Suprapubic skin (tissue), 4 donors: ENCODE results near the gene CCDC154.

GRCh38 chr16:1098625-1099155 is 2.6 kb upstream of the C1QTNF8 start:
- PRO-cap: no peak
- RAMPAGE, long total RNA, 4 experiments: no peak in any of the 4 experiments

GRCh38 chr16:1212654-1213182 is 12.3 kb downstream of the TPSG1 start:
- PRO-cap: no peak
- RAMPAGE, long total RNA, 4 experiments: no peak in any of the 4 experiments

- PRO-cap: no peak
- RAMPAGE, long total RNA, 4 experiments: no peak in any of the 4 experiments
These were observed 676 bp downstream of the UBE2I start for GRCh38 chr16:1309809-1310814.

DNA sequence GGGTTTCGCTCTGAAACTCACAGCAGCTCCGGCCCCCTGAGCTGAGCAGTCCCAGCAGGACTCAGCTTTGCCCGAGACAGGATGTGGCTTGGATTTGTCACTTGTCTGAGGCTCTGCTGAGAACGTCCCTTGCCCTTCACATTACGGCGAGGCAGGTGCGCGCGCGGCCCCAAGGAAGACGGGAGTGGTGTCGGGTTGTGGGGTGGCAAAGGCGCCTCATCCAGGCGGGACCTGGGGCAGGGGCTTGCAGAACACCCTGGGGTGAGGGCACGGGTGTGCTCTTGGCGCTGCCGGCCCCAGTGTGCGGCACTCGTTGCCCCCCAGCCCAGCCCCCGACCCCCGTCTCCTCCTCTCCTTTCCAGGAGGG is 5.6 kb downstream of the UBE2I start:
- PRO-cap: no peak
- RAMPAGE, long total RNA, 4 experiments: no peak in any of the 4 experiments

DNA sequence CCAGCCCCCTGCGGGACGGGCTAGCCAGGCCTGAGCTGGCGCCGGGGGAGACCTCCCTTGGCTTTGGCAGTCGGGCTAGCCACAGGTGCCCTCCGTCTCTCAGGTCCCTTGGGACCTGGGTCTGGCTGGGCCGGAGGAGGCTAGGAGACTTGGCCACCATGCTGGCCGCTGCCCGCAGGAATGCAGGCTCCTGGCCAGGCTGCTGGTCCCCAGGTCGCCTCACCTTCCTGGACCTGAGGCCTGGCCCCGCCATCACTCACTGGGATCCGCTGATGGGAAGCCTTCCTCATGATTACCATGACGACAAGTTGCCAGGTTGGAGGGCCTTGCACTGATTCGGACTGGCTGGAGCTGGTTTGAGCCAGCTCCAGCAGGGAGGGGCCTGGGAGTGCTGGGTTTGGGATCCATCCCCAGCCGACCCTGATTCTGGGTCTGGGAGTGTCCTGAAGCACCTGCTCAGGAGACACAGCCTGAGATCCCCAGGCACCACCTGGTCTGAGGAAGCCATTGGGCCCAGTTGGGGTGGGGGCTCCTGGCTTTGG is 6.0 kb upstream of the BAIAP3 start:
- PRO-cap: no peak
- RAMPAGE, long total RNA, 4 experiments: no peak in any of the 4 experiments

DNA sequence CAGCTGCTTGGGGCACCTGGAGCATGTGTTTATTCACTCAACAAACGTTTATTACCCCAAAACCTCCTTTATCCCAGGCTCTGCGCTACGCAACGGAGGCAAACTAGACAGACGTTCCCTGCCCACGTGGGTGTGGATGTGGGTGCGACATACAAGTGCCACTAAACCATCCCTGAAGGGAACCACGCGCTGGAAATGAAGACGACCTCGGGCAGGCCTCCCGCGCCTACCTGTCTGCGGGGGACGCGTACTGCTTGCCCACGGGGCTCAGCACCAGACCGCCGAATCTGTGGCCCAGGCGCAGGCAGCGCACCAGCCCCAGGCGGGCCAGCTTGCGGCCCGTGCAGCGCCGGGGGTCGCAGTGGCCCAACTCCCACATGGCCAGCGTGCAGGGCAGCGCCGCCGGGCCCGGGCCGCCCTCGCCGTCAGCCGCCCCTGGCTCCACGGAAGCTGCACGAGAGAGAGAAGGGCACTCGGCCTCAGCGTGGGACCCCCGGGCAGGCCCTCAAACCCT is 472 bp downstream of the TSR3 start:
- PRO-cap: no peak
- RAMPAGE, long total RNA, 4 experiments: start-site peak on the minus strand in 1 of 4 experiments, centred at position 318 of the sequence, 39 reads per replicate

GRCh38 chr16:1361626-1362164 is 10.0 kb downstream of the GNPTG start:
- PRO-cap: no peak
- RAMPAGE, long total RNA, 4 experiments: no peak in any of the 4 experiments

DNA sequence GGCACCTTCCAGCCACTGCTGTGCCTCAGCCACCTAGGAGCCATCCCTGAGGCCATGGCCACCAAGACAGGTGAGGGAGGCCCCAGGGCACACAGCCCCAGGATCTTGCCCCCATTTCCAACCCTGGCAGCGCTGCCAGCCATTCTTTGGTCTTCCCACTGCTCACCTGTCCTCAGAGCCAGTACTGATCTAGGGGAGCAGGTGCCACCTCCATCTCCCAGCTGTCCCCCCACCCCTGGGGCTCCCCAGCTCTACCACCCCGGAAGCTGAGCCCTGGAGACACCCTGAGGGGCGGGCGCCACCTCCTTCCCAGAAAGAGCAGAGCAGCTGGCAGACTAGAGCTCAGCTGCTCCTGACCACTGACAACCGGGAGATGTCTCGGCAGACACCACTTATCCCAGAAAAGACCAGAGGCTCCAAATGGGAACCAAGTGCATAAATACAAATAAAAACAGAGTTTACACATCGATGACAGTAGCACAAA is 12.0 kb downstream of the GNPTG start:
- PRO-cap: no peak
- RAMPAGE, long total RNA, 4 experiments: no peak in any of the 4 experiments

- PRO-cap: no peak
- RAMPAGE, long total RNA, 4 experiments: no peak in any of the 4 experiments
These were observed 12.6 kb downstream of the GNPTG start for GRCh38 chr16:1364129-1364950.

- PRO-cap: no peak
- RAMPAGE, long total RNA, 4 experiments: no peak in any of the 4 experiments
These were observed 492 bp downstream of the UQCC4 start for GRCh38 chr16:1419949-1420561.

DNA sequence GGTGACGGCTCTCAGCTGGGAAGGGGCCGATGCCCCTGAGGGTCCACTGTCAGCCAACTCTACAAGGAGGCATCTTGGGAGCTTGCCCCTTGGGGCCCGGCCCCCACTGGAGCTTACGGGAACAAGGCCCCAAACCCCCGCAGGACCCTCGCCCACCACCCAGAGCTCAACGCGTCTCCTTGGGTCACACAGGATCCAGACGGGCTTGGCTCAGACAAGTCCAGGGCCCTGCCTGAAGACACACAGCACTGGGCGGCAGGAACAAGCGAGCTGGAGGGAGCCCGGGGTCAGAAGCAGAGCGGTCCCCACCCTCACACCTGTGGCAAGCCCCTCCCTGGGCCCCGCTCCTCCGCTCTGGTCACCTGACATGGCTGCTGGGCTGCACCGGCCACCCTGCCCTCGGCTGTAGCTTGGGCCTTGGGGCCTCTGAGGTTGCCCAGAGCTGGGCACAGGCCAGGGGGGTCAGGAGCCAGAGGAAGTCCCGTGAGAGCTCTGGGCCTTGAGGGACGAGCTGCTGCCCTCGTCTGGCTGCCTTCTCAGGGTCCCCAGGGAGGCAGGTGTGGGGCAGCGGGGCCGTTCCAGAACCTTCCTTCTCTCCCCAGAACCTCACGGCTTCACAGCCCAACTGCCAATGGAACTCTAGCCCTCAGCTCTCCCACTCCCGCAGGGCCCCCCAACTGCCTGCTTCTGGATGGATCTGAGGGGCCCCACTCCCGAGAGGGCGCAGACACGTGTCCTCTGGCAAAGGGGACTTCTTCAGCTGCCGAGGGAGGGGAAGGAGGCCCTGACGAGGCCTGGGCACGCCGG is at the start of gene CCDC154:
TSS of gene CCDC154 (minus strand) at position 603 of the 807 bp plus-strand sequence.
- PRO-cap: no peak
- RAMPAGE, long total RNA, 4 experiments: no peak in any of the 4 experiments

DNA sequence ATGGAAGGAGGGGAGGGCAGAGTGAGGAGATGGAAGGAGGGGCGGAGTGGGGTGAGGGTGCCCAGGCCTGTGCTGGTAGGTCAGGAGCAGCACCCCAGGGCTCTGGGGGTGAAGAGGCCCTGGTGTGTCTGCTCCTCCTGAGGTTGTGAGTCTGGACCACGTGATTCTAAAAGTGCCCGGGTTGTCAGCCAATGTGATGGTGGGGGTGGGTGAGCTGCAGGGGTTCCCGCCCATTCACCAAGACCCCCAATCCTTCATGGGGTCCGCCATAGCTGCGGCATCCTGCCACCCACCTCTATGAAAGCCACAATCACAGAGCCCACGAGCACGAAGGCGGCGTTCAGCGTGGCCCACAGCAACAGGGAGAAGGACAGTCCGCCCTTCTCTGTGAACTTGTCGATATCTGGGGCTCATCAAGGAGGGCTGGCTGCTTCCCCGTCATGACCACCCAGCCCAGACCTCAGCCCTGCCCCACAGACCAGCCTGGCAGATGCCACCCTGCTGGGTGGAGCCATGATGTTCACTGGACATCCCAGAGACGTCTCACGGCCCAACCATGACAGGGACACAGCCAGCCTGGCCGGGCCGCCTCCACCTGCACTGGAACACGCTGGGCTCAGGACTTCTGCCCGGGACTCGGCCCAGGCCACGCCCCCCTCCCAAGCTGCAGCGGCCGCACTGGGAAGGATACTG is 14.6 kb downstream of the CLCN7 start:
- PRO-cap: no peak
- RAMPAGE, long total RNA, 4 experiments: no peak in any of the 4 experiments

DNA sequence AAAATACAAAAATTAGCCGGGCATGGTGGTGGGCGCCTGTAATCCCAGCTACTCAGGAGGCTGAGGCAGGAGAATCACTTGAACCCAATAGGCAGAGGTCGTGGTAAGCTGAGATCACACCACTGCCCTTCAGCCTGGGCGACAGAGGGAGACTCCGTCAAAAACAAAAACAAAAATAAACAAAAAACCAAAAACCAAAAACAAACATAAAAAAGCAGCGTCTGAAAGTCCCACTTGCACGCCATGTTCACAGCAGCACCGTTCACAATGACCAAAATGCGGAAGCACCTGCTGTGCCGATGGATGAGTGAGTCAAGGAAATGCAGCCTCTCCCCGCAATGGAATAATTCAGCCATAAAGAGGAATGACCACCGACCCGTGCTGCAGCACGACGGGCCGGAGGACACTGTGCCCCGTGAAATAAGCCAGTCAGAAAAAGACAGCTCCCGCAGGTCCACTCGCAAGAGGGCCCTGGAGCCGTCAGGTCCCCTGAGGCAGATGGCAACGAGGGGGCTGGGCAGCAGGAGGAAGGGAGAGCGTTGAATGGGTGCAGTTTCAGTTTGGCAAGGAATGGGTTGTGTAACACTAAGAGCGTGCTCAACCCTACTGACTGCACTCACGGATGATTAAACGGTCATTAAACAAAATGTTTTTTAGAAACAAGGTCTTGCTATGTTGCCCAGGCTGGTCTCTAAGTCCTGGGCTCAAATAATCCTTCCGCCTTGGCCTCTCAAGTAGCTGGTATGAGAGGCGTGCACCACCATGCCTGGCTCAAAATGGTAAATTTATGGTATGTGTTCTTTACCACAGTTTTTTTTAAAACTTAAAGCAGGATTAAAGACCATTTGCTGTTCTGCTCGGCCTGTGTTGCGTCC is 5.1 kb downstream of the CLCN7 start:
- PRO-cap: unidirectional peak, plus-strand start at position 357 of the sequence
- RAMPAGE, long total RNA, 4 experiments: no peak in any of the 4 experiments

- PRO-cap: no peak
- RAMPAGE, long total RNA, 4 experiments: no peak in any of the 4 experiments
These were observed 4.4 kb downstream of the CLCN7 start for GRCh38 chr16:1470400-1470846.

GRCh38 chr16:1470847-1471871 is 3.7 kb downstream of the CLCN7 start:
- PRO-cap: no peak
- RAMPAGE, long total RNA, 4 experiments: no peak in any of the 4 experiments

DNA sequence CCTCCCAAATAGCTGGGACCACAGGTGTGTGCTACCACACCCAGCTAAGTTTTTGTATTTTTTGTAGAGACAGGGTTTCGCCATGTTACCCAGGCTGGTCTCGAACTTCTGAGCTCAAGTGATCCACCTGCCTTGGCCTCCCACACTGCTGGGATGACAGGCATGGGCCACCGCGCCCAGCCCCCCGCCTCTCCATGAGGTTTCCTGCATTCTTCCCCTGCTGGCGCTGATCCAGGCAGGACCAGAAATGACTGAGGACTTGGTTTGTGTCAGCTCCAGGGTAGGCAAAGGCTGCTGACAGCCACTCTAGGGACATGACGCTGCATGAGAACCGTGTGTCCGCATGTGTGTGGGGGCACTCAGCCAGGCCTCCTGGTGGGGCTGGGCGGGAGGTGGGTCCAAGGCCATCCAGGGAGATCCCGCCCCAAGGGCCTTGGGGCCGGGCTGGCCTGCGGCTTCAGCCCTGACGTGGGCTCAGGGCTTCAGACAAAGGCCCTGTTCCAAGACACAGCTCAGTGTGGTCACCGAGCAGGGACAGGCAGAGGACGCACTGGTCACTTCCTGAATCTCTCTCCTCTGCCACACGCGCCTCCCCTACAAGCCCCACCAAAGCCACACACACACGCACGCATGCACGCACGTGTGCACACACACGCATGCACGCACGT is 5.6 kb upstream of the TMEM204 start:
- PRO-cap: no peak
- RAMPAGE, long total RNA, 4 experiments: no peak in any of the 4 experiments

- PRO-cap: bidirectional peak, plus-strand start at chr16:1531344, minus-strand start at chr16:1531133
- RAMPAGE, long total RNA, 4 experiments: no peak in any of the 4 experiments
These were observed 2.7 kb upstream of the TMEM204 start for GRCh38 chr16:1530301-1531601.

GRCh38 chr16:1571253-1571772 is 37.8 kb downstream of the TMEM204 start:
- PRO-cap: no peak
- RAMPAGE, long total RNA, 4 experiments: start-site peak on the minus strand in 1 of 4 experiments, at chr16:1571408-1571519 at its widest, 21 reads per replicate

- PRO-cap: bidirectional peak, plus-strand start at chr16:1614550, minus-strand start at chr16:1614388
- RAMPAGE, long total RNA, 4 experiments: no peak in any of the 4 experiments
These were observed 2.5 kb downstream of the CRAMP1 start for GRCh38 chr16:1614457-1615210.

DNA sequence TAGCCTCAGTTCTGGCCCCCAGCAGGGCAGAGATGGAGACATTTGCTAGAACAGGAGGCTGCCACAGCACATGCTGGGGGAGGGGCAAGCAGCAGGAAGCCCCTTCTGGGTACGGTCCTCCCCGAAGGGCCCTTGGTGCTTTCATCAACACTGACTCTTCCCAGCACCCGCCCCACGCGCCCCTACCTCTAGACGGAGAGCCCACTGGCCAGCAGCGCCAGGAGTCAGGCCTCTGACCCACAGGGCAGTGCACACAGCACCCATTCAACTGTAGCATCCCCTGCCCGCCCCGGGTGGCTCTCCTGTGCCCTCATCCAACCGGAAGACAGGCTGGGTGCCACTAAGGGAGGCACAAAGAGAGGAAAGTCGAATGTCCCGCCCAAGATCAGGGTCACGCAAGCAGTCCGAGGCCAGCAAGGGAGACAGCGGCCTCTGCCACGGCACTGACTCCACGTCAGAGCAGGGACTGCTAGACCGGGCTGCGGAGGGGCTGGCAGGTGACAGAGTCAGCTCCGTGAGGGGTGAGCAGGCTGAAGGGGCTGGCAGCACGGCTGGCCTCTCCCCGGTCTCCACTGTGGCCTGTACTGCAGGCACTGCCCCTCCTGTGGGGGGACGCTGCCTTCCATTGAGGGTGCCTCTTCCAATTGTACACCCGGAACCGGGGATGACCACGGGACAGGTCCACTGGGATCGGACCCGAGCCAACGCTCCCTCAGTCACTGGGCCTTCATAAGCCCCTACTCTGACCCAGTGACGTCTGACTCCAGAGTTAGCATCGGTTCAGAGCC is 9.8 kb downstream of the MSRB1 start:
- PRO-cap: no peak
- RAMPAGE, long total RNA, 4 experiments: no peak in any of the 4 experiments